ENCODE measurements around the gene RUFY1.

- RRBS, result no CpG with 5 or more reads among the region's 13 CpGs
Measured at GRCh38 chr5:178448965-178449676, 141.1 kb downstream of the COL23A1 start.

GRCh38 chr5:178577368-178577994 lies 12.7 kb downstream of the COL23A1 start:
- RRBS, result no CpG with 5 or more reads among the region's 35 CpGs

DNA sequence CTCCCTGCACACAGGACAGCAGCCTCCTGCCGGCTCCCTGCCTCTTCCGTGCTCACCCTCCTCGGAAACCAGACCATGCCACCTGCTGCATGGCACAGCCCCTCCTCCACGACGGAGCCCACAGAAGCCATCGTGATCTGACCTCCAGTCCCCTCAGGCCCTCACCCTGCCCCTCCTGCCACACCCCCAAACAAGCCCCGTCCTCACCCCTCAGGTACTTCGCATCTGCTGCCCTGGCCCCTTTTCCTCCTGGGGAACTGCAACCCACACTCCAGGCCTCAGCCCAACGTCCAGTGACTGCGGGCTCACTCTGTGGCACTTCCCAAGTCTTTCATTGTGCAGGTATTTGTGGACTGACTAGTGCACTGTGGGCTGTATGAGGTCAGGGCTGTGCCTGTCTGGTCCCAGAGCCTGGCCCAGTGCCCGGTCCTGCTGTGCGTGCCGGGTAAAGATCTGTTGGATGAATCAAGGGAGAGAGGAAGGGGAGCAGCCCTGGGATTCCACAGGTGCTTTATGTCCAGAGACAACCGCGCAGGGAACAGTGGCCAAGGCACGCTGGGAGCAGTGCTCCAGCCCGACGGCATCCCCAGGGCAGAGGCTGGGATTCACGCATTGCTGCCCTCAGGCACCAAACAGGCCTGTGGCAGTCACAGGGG lies 86.1 kb downstream of the ADAMTS2 start:
- RRBS, result 56% methylated on average over 1 of the region's 19 CpGs

GRCh38 chr5:179288292-179288429 lies 57.1 kb downstream of the ADAMTS2 start:
- RRBS, result no CpG with 5 or more reads among the region's 5 CpGs

DNA sequence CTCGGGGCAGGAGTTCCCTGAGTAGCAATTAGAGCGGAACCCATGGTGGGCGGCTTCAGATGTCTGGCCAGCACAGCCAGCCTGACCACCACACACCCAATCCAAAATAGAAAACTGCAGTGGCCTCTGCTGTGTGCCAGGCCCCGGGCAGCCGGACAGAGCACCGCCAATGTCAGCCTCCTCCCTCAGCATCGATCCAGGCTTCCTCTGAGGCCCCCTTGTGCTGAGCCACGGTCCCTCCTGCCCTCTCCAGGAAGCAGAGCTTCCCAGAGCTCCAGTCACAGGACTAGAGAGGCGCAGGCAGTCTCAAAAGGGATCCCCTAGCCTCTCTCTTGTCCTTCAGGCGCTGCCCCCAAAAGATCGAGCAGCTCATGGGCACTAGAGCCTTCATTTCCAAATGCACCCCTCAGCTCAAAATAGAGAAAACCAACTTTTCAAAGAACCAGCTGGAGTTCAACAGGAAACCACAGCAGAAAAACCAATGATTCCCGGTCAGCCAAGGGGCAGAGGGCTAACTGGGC lies 2.6 kb downstream of the ADAMTS2 start:
- RRBS, result no CpG with 5 or more reads among the region's 12 CpGs

GRCh38 chr5:179533818-179534264 lies 16.5 kb upstream of the RUFY1 start:
- RRBS, result no CpG with 5 or more reads among the region's 6 CpGs

- RRBS, result 2% methylated on average over 14 of the region's 47 CpGs
Measured at GRCh38 chr5:179550071-179550706, at the start of gene RUFY1. RUFY1 (plus strand) TSS chr5:179550554.

DNA sequence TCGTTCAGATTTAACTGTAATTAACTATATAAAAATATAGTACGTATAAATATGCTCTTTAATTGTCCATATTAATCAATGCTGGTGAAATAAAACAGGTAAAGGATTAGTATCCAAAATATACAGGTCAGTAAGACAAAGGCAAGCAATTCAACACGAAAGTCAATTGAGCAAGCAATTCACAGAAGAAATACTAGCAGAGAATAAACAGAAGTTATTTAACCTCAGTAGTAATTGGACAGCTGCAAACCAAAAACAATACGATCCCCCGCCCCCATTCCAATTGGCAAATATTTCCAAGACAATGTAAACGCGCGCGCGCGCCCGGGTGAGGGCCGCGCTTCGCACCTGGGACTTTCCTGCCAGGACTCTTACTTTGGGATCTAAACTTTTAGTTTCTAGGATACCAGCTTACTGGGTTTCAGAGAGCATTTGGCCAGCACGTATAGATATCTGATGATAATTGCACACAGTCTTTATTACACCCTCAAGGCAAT lies 8.5 kb downstream of the RUFY1 start:
- RRBS, result no CpG with 5 or more reads among the region's 16 CpGs

DNA sequence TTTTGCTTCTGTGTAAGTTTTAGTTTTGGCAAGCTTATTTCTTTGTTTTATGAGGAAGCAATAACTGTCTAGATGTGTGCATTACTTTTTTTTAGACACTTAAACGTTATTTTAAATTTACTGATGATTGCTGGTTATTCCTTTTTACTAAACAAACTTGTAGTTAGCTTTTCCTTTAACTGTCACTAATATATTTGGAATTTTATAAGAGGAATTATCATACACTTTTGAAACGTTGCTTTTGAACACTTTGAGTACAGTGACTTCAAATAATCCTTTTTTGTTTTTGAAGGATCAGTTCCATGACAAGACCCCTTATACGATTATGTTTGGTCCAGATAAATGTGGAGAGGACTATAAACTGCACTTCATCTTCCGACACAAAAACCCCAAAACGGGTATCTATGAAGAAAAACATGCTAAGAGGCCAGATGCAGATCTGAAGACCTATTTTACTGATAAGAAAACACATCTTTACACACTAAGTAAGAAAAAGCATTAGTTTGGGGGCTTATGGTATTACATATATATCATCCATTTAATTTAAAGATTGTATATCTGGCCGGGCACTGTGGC lies 10.9 kb downstream of the CANX start:
- RRBS, result no CpG with 5 or more reads among the region's 6 CpGs

GRCh38 chr5:179801140-179802012 lies 5.3 kb downstream of the MGAT4B start:
- RRBS, result no CpG with 5 or more reads among the region's 71 CpGs

DNA sequence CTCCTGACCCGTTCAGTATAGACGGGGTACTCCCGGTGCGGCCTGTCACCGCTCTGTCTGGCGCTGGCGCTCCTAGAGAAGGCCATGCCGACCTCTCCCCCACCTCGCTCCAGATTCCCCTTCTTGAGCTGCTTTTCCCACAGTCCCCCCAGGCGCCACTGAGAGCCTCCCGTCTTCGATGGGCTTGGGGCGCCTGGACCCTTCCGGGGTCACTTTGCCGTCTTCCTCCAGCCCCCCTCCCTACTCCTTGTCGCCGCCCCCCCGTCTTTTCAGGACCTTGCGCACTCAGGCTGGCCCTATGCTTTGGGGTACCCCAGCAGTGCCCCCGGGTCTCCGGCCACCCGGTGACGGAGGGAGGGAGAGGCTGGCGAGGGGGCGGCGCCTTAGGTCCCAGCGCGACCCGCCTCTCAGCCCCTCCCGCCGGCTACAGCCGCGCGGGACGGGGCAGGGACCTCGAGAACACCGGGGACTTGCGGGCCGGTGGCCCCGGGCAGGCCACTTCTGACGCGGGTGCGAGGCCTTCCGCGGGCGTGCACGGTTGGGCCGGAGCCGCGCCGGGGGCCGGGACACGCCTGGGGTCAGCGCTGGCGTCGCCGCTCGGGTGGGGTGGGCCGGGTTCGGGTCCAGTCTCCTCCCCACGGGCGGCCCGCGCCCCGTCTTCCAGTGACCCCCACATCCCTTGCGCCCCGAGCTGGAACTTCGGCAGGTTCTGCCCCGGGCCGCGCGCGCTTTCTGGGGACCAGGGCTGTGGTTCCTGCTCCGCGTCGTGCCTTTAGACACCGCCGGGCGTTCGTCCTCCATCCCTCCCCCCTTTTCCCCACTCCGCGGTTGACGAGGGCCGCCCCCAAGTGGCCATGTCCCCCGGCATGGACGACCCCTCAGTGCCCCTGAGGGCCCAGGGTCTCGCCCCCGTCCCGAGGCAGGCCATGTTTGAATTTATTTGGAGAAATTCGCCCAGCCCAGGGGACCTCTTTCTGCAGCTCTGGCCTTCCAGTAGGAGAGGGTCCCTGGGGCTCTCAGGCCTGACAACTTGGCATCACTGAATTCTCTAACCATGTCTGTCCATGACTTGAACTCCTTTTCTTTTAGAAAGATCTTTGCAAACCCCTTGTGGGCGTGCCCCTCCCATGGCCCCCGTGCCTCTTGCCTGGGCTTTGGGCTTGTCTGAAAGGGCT lies 3.8 kb upstream of the SQSTM1 start:
- RRBS, result 11% methylated on average over 43 of the region's 92 CpGs

- RRBS, result 3% methylated on average over 5 of the region's 47 CpGs
Measured at GRCh38 chr5:179821429-179822636, 1.1 kb downstream of the SQSTM1 start.

GRCh38 chr5:179836492-179837612 lies 16.1 kb downstream of the SQSTM1 start:
- RRBS, result no CpG with 5 or more reads among the region's 24 CpGs

DNA sequence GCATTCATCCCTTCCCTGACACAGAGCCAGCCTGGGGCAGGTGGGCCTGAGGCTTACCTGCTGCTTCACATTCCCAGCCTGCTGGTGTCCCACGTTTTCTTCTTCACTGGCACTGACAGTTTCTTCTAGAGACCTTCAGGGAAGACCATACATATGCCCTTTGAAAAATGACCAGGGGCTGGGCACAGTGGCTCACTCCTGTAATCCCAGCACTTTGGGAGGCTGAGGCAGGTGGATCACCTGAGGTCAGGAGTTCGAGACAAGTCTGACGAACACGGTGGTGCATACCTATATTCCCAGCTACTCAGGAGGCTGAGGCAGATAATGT lies 14.6 kb downstream of the MRNIP start:
- RRBS, result no CpG with 5 or more reads among the region's 4 CpGs

DNA sequence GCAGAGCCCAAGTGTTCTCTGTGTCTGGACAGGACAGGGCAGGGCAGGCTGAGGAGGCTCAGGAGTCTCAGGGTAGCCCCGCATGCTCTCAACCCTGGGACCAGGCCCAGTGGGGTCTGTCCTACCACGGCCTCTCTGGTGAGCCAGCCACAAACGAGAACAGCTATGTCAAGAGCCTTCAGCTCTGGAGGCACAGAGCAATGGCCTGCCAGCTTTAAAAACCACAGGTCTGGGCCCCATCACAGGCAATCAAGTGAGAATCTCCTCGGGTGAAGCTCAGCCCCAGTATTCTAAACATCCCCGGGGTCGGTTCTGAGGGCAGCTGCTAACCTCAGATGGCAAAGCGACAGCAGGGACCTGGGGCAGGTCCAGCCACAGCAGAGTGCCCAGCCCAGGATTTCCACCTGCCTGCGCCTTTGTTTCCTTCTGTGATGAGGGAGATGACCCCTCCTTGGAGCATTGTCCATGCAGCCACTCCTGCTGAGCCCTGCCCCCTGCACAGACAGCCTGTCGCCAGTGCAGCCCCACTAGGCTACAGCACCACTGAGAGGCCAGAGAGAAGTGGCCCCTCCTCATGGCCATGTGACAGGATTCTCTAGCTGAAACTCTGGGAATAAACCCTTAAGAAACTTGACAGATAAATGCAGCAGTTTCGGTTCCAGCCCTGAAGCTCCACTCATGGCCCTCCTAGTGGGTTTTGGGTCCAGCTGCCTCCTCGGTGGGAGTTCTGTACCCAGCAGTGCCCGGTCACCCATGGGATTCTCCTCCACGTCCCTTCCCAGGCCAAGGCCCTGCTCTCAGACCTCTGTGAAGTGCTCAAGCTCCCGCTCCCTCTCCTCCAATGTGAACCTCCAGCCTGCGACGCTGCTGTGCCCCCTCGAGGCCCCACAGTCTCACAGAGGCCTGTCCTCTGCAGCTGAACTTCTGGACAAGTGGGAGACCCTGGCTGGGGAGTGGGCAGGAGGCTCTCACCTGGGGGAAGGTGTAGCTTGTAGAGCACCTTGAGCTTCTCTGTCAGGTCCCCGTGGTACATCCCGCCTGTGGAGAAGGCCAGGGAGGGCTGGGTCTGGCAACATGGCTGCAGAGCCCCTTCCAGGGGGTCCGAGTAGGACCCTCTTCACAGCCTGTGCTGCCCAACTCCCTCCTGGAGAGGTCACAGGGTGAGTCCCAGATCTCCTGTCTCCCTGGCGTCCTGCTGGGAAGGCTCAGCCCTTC lies 10.6 kb upstream of the MRNIP start:
- RRBS, result no CpG with 5 or more reads among the region's 21 CpGs

DNA sequence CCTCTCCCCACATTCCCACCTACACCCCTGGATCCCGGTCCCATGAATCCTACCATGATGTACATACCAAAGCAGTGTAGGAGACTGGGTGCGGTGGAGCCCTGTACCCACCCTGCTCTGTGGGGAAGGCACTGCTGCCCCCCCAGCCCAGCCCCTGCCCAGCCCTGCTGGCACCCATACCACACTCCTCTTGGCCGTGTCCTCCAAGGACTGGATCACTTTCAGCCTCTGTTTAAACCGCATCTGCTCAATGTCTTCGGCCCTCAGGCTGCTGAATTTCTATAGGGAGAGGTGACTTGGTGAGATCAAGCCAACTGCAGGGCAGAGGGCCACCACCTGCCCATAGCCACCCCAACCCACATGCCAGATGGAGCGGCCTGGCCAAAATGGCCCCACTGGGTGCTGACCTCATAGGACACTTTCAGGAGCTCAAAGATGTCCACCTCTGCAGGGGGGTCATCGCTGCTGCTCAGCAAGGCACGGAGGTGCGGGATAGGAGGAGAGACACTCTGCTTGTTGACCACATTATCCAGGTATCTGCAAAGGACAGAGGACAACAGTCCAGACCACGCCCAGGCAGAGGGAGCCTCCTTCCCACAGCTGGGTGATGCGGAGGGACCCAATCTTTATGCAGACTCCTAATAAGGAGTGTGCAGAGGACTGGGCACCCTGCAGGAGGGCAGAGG lies 14.2 kb upstream of the MRNIP start:
- RRBS, result 97% methylated on average over 1 of the region's 11 CpGs

- RRBS, result no CpG with 5 or more reads among the region's 6 CpGs
Measured at GRCh38 chr5:179895838-179896264, 11.8 kb downstream of the TBC1D9B start.

DNA sequence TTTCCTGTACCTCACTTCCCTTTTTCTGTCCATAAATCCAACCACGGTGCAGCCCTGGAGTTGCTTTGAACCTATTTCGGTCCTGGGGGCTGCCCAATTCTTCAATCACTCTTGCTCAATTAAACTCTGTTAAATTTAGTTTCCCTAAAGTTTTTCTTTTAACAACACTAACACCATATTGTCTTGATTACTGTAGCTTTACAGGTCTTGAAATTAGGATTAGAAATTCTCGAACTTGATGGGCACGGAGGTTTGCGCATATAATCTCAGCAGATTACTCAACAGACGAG lies 15.9 kb upstream of the TBC1D9B start:
- RRBS, result no CpG with 5 or more reads among the region's 6 CpGs

GRCh38 chr5:179956306-179957004 lies 48.8 kb upstream of the TBC1D9B start:
- RRBS, result no CpG with 5 or more reads among the region's 14 CpGs

DNA sequence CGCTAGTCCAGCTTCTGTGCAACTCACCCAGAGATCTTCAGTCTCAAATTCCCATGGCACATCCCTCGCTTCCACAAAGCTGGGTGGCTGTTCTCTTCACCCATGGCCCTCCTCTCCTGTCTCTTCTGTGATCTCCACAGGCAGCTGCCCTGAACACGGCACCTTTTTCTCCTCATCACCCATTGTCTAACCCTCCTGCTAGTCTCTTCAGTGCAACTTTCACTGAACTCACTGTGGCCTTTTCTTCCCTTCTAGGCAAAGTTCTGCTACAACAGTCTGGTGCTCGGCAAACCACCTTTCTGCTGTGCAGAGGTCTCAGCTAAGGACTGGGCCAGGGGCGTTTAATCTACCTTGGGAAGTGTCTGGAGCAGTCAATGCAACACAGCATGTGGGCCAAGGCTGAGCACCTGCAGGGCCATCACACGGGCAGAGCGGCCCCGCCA lies 65.5 kb upstream of the TBC1D9B start:
- RRBS, result no CpG with 5 or more reads among the region's 8 CpGs

Measured in GM12892 (cell line).